Umbilical cord (tissue), 2 donors: ENCODE results near the genes SELL and NTMT2.

GRCh38 chr1:167094757-167095184, 896 bp downstream of the STYXL2 start:
- RAMPAGE, long total RNA = no peak

DNA sequence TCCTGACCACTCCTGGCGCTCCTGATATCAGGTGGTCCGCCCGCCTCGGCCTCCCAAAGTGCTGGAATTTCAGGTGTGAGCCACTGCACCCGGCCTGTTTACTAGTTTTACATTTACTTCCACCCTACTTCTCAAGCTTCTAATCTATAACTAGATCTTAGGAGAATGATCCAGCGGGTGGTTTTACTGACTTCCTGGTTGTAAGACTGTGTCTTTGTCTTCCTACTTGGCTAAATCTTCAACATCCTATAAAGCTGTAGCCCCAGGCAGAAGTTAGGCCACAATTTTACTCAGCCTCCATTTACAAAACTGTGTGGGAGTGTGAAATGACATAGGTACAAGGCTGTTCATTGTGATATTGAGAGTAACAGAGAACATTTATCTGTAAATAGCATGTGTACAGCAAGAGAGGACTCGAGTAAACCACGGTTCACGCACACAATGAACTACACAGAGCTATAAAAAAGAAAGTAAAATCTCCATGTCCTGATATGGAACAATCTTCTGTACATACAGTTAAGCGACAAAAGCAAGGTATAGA, 9.5 kb upstream of the POU2F1 start:
- RAMPAGE, long total RNA = no peak

DNA sequence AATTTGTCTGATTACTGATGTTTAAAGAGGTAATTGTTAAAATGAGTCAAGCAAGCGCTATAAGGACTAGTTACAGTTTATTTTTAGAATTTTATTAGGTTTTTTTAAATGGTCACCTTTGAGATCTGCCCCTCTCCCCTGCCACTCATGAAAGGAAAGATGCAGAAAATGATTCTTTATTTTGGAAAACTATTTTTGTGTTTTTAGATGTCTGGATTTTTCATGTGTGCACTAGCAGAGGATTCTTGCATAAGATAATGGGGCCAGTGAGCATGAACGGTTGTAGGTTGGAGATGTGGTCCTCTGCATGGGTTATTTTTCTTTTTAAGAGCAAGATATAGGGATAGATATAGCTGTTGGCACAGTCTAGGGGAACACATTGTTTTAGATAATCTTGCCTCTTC, 40.5 kb downstream of the POU2F1 start:
- RAMPAGE, long total RNA = no peak

DNA sequence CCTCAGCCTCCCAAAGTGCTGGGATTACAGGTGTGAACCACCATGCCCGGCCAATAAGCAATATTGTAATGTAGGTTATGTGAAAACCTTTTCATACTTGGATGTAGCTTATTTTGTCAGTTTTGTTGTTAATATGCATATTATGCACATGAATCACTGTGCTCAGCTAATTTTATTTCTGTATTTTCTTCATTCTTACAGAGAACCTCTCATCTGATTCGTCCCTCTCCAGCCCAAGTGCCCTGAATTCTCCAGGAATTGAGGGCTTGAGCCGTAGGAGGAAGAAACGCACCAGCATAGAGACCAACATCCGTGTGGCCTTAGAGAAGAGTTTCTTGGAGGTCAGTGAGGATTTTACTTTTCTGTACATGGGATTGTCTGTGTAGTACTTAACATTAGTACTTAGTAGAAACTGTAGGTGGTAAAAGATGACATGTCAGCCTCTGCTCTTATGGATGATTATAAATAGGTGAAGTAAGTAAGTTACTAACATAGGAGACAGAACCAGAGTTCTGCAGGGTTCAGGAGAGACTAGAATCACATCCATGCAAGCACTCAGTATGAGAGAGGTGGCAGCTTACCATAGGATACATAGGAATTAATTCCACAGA, 120.4 kb downstream of the CD247 start:
- RAMPAGE, long total RNA = no peak

- RAMPAGE, long total RNA = no peak
These were observed 96.6 kb downstream of the CD247 start for GRCh38 chr1:167421734-167422113.

DNA sequence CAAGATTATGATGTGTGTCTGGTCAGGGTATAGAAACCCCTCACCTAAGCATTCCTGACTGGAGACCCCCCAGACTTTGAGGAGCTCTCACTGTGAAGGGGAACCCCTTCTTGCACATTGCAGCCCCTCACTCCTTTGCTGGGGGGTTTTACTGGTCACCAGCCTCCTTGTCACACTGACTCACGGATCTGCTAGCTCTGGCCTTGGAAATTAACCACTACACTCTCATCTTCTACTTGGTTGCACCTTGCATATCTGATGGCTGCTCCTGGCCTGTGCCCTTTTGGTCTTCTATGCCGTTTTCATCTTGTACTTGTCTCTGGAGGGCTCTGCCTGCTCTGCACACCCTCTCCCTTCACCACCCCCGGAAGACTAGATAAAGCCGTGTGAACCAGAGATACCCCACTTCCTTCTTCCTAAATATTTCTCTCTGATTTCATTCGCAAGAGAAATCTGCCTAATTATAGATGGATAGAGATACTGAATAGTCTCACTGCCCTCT, 44.6 kb downstream of the CD247 start:
- RAMPAGE, long total RNA = no peak

DNA sequence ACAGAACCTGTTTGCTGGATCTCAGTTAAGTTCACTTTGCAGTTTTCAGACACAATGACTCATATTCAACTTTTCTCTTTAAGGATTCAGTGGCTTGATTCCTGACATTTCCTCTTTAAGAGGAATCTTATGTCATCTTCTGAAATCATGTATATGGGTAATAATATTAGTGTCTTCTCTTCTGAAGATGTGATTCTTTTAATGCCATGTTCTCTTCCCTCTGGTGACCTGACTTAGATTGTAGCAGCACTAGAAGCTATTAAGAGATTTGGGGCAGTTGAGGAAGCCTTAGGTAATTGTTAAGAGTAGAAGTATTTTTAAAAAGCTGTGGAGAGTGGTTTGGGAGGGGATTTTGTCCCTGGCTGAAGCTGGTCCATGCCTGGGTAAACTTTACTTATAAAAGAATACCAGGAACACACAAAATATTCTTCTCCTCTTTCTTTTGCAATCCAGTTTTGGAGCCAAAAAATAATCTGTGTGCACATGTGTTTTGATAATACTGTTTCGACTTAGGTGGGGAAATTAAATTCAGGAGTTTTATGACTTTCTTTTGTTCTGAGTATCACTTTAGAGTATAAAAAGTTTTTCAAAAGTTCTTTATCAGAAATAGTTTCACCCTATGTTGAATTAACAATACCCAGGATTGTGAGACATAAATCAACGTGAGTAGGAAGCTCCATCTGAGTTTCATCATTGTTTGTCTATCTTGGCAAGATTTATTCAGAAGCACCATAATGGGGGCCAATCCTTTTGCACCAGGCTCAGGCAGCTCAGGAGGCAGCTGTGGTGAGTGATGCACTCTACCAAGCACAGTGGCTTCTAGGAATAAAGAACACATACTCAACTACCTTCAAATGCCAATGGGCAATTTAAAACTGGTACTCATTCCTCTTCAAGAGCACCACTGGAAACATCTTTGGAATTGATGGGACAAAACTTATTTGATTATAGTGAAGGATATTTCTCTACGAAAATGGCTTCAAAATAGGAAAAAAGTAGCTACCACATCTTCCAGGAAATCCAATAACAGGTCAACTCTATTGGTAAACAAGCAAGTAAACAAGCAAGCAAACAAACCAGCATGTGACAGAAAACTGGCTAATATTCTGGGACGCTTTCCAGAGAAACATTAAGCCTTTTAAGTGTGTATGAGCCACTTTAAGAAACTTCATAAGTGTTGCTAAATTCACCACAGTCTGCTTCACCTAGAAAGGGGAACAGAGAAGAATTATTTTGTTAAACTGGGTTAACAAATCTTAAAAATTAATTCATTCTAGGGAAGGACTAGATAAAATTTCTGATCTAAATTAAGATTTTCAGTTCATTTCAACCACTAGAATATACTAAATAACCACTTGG, 12.0 kb downstream of the CREG1 start:
- RAMPAGE, long total RNA = no peak

DNA sequence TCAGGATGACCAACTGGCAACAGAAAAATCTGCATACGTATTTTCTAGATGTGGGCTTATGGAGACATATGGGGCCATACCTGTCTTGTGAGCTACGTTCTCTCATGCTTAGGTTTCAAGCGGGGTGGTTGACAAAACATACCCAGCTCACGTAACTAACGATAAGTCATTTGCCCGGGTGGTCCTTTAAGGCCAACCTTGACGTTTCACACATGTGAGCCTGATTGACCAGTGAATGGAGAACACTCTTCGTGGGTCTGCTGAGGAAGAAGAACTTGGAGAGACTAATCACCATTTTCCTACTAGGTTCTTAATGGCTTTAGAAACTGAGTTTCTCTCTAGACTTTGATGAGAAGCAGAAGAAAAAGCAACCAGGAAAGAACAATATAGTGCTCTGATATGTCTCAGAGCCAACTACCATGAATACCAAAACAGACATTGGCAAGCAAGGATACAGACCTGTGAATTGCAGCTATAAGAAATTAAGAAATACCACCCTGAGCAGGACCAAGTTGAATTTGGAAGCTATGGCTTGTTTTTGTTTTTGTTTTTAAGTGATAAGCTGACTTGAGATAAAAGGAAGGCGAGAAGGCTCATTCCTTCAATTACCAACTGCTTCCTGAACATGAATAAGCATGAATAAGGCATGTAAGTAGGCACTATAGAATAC, 13.3 kb upstream of the RCSD1 start:
- RAMPAGE, long total RNA = no peak

DNA sequence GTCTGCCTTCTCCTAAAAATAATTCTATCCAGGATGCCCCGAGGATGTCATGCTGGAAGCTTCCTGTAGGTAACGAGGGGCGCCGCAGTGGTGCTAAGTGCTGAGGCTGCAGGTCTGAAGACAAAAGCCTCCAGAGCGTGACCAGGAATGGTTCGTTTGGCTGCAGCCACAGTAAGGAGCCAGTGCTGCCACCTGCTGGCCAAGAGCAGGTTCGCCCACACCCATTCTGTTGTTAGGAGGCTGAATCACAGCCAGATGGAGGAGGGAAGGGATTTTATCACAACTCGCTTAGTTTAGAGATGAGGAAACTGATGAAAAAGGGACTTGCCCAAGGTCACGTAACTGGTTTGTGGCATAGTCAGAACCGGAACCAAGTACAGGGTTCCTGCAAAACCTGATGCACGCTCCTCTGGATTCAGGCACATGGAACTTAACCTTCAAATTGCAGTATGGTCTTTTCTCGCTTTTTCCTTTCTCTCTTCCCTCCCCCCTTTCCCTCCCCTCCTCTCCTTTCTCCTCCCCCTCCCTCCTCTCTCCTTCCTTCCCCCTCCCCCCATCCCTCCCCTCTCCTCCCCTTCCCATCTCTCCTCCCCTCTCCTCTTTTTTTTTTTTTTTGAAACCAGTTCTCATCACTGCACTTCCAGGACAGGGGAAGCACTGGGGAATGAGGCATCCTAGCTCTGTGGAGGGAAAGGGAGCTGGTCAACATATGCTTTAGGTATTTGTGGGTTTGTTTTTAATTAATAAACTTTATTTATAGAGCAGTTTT, 81.7 kb downstream of the MPZL1 start:
- RAMPAGE, long total RNA = no peak

DNA sequence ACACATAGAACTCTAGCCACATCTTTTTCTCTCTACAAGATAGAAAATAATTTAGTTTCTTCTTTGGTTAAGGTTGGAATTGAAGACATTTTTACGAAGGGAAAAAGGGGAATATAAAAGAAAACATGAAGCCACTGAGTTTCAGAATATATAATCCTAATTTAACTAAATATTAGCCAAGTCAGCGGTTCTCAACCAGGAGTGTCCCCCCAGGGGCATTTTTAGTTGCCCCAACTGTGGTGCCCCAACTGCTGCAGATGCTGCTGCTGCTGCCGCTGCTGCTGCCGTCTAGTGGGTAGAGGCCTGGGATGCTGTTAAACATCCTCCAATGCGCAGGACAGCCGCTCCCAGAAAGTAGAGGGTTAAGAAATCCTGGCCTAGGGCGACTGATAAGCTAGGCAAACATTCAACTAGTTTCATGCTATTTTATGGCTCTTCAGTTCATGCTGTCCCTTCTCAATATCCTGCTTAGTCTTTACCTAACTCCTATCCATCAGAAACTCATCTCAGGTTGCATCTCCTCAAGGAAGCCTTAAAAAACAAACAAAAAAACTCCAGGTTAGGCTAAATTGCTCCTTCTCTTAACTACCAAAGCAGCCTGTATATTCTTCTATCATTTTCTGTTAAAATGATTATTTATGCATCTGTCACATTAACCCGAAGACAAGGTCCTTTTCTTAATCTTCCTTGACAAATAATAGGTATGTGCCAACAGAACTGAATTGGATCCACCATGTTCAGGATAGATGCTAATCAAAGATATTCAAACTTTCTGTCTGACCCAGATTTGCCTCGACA, 9.9 kb upstream of the DCAF6 start:
- RAMPAGE, long total RNA = no peak

- RAMPAGE, long total RNA = no peak
These were observed 4.9 kb downstream of the SFT2D2 start for GRCh38 chr1:168230568-168231331.

- RAMPAGE, long total RNA = no peak
These were observed 62.0 kb downstream of the TBX19 start for GRCh38 chr1:168342572-168343245.

- RAMPAGE, long total RNA = no peak
These were observed 33.6 kb upstream of the ATP1B1 start for GRCh38 chr1:169072801-169073330.

DNA sequence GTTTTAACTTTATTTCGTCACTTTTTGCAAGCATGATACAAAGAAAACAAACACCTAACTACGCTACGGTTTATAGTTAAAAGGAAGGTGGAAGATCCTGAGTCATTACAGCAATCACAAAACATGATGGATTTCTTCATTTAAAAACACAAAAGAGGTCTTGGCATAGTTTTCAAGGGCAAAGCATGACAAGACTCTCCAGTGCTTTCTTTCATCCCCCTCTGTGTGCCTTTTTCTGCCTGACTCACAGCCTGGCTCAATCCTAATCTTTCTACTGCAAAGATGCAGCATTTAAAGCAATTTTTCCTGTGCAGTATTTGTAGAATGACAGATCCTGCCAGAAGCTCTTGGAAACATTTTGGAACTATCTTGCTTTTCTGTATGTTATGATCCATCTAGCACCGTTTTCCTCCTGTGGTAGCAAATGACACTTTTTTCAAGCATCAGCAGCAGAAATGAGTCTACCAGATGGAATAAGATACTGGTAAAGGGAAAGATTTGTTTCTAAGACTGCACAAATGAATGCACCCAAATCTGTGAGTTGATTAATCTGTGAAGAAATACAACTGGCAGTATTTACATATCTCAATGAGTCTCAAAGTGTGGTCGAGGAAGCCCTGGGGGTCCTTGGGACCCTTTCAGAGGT, 974 bp upstream of the SLC19A2 start:
- RAMPAGE, long total RNA = no peak

GRCh38 chr1:169529113-169529749, 43.5 kb upstream of the SLC19A2 start:
- RAMPAGE, long total RNA = no peak

- RAMPAGE, long total RNA = no peak
These were observed 28.8 kb upstream of the SELP start for GRCh38 chr1:169658674-169659238.

DNA sequence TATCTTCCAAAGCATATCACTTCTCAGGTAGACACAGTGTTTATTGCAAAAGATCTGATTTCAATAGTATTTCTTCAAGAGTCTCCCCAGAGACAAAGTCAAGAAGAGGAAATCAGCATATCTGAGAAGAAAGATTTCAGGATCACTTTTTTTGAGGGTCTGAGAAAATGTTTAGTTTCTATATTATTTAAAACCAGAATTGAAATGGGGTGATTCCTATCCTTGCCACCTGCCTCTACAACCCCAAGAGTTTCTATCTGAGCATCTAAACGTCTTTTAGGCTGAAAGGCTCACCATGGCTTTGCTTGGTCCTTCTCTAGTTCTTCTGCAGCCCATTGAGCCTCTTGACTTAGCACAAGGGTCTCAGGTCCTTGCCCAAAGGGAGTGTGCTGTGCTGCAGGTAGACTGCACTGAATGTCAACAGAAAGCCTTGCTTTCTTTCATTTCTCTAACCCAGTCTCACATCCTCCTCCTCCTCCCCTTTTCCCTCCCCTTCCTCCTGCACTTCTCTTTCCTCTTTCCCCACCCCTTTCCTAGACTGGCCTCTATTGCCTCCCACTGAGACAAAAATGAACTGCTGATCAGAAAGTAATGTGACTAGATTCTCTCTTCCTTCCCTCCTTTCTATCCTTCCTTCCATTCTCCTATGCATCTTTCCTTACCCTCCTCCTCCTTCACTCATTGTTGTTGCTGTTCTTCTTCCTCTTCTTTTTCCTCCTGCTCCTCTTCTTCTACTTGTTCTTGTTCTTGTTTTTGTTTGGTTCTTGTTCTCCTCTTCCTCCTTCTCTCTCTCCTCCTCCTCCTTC, at the start of gene SELL:
TSS of gene SELL (minus strand) at position 419 of the 806 bp plus-strand sequence.
- RAMPAGE, long total RNA = start-site peak on the minus strand centred at position 434 of the sequence, 44 bp wide, 15 and 6 reads in 2 replicates

DNA sequence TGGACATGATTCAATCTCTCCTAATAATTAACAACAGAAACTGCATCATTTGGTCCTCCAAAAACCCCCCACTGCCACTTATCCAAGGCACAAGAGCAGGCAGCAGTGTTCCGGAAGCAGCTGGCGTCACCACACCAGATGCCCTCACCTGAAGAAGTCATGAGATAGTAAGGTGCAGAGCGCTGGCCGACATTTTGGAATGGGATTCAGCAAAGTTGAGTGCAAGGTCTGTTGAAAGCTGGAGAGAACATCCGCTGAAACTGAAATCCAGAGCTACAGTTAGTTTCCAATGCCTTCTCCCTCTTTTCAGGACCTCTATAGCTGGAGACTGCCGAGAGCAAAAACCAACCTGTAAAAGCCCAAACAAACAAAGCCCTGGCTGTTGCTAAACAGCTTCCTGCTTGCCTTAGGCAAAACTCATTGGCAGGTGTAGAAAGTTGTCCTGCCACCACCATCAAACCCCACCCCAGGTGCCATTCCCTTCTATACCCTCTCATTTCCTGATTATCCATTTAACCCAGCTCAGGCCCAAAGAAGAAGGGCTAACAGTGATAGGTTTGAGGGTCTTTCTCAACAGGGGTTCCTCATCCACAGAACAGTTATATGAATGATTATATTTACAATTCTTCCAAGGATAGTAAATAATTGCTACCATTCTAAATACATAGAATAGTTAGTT, 24.8 kb downstream of the SCYL3 start:
- RAMPAGE, long total RNA = no peak

GRCh38 chr1:170145491-170146059, at the start of gene NTMT2:
Gene NTMT2 (plus strand): TSS chr1:170145959.
- RAMPAGE, long total RNA = no peak

DNA sequence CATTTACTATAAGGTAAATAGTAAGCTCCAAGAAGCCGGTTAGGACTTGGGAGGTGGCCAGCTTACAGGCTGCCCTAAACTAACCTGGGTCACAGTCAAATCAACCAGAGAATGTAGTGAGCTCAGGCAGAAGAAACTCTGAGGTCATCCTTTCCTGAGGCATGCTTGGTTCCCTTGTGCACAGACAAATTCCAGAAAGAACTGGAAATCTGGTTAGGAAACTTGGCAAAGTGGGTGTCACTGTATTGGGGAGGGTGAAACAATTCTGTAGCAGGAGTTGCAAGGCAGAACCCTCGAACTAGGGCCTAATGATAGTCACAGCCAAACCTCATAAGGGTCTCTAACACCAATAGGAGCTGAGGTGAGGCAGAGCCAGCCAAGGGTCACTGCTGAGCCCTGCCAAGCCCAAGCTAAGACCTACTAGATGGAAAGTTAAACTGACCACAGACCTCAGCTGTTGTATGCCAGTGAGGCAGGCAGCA, 72.6 kb downstream of the NTMT2 start:
- RAMPAGE, long total RNA = no peak